SEM (cell line): ENCODE measurements around a stretch of chr6.

GRCh38 chr6:151657906-151658232, 149.6 kb upstream of the ESR1 start:
- PRO-cap, result no peak

GRCh38 chr6:151666317-151666984, 141.0 kb upstream of the ESR1 start:
- PRO-cap, result no peak

DNA sequence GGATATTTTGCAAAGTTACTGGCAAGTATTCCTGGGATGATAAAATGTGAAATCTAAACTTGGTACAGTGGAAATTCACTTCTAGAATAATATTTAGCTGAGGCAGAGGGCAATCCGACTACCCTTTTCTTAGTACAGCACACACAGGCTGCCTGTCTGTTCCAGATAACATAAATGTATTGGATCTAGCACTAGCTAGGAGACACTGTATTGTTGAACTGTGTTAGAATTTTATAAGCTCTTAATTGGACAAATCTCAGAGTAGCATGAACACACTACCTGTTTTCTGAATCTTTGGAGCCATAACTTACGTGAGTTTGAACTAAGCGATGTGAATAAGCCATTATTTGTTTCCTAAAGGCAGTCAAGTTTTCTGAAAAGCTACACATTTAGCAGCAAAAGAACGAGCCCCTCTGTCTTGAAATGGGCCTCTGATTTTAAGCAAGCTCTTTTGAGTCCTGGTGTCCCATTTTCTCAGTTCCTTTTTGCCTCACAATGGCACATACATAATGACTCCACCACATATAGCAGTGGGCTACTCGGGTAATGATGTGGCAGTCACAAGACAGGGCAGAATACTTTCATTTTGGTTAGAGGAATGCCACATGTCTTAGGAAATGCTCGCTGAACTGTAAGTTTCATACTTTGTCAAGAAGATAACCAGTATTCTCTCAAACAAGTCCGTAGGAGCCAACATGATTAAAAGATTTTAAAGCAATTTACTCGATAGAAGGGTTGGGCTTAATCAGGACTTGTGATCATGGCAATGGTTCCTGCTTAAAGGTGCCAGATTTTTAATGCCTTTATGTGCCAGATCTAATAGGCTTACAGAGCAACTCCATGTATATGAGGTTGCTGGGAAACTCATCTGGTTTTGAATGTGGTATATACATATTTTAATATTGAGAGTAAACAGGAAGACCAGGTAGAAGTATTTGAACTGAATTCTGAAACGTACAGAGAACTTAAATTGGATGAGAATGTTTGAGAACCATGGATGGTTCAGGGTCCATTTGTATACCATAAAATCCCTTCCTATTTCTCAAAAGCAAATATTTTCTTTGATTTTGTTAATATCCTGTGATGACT, 116.3 kb upstream of the ESR1 start:
- PRO-cap, result bidirectional peak, plus-strand start at position 604 of the sequence, minus-strand start at position 511 of the sequence

DNA sequence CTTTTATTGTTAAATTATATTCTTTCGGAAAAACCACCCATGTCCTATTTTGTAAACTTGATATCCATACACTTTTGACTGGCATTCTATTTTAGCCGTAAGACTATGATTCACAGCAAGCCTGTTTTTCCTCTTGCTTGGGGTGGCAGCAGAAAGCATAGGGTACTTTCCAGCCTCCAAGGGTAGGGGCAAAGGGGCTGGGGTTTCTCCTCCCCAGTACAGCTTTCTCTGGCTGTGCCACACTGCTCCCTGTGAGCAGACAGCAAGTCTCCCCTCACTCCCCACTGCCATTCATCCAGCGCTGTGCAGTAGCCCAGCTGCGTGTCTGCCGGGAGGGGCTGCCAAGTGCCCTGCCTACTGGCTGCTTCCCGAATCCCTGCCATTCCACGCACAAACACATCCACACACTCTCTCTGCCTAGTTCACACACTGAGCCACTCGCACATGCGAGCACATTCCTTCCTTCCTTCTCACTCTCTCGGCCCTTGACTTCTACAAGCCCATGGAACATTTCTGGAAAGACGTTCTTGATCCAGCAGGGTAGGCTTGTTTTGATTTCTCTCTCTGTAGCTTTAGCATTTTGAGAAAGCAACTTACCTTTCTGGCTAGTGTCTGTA, 2.1 kb upstream of the ESR1 start:
- PRO-cap, result no peak

DNA sequence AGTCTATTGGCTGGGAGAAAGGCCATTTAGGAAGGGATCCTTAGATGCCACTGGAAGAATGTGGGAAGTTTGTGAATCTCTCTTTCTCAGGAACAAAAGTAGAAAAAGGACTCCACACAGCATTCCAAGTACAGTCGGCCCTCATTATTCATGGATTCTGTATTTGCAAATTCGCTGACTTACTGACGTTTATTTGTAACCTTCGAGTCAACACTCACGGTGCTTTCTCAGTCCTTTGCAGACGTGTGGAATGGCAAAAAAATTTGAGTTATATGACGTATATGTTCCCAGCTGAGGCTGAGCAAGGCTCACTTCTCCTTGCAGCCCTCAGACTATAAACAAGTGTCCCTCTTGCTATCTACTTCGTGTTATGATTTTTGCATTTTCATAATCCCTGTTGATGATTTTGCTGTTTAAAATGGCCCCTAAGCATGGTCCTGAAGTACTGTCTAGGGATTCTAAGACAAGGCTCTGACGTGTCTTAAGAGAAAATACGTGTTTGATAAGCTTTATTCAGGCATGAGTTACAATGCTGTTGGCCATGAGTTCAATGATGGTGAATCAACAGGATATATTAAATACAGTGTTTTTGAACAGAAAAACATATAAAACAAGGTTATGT, 8.1 kb downstream of the ESR1 start:
- PRO-cap, result no peak

- PRO-cap, result no peak
These were observed 305.0 kb downstream of the ESR1 start for GRCh38 chr6:152112347-152112925.

DNA sequence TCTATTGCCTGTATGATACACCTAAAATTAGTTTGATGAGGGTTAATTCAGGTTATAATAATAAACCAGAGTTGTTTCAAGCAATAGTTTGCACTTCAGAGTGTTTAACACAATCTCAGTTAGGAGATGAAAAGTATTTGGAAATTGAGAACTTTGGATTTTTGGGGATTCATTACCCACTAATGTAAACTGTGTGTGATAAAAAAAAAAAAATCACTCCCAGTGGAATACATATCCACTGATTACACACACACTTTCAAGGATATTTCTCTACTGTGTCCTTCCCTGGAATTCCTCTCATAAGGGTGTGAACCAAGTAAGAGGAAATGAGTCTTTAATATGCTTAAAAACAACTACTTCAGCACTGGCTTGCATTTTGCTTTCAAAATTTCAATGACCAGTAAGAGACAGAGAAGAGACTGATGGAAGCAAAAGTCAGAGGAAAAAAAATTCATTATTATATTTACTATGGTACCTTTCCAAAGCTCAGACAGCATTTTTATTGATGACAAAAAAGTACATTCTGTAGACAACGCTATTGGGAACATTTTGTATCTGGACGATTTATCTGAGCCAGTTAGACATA, 24.5 kb upstream of the MYCT1 start:
- PRO-cap, result no peak

- PRO-cap, result no peak
These were observed 14.8 kb upstream of the MYCT1 start for GRCh38 chr6:152682589-152683551.

GRCh38 chr6:152984467-152985235, 1.8 kb upstream of the FBXO5 start:
- PRO-cap, result bidirectional peak, plus-strand start at chr6:152984743, minus-strand start at chr6:152984611

DNA sequence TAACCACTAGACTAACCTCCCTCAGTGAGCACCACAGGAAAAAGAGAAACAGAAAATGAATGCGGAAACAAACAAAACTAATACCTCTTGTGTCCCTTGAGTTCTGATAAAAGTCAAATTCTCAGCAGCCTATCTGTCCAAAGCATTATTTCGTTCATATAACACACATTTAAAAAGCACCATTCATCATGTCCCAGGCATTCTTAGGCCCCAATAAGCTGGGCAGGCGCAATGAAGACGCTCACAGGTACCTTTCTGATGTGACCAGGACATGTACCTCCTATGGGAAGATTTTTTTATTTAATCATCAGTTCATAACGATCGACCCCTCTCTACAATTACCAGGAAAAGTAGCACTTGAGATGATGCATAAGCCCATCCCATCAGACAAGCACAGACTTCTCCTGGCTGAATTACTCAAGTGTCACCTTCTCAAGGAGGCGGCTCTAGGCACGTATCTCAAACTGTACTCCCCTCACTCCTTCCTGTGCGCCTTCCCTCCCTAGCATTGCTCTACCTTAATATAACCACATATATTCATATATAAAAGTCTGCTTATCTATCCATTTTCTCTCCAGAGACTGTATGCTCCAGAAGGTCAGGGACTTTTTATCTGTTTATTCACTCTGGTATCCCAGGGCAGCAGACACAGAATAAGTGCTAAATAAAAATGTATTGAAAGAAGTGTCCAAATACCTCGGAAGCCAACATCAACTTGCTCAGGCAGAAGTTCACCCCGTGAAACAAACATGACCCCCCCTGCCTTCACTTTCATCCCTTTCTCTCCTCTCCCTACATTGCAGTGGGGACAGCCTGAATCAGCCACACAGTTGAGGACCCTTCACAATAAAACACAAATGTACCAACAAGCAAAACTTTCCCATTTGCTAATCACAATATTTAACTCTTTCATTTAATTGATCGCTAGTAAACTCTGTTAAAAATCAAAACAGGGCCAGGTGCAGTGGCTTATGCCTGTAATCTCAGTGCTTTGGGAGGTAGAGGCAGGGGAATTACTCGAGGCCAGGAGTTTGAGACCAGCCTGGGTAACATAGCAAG, 71.5 kb downstream of the CNKSR3 start:
- PRO-cap, result no peak

DNA sequence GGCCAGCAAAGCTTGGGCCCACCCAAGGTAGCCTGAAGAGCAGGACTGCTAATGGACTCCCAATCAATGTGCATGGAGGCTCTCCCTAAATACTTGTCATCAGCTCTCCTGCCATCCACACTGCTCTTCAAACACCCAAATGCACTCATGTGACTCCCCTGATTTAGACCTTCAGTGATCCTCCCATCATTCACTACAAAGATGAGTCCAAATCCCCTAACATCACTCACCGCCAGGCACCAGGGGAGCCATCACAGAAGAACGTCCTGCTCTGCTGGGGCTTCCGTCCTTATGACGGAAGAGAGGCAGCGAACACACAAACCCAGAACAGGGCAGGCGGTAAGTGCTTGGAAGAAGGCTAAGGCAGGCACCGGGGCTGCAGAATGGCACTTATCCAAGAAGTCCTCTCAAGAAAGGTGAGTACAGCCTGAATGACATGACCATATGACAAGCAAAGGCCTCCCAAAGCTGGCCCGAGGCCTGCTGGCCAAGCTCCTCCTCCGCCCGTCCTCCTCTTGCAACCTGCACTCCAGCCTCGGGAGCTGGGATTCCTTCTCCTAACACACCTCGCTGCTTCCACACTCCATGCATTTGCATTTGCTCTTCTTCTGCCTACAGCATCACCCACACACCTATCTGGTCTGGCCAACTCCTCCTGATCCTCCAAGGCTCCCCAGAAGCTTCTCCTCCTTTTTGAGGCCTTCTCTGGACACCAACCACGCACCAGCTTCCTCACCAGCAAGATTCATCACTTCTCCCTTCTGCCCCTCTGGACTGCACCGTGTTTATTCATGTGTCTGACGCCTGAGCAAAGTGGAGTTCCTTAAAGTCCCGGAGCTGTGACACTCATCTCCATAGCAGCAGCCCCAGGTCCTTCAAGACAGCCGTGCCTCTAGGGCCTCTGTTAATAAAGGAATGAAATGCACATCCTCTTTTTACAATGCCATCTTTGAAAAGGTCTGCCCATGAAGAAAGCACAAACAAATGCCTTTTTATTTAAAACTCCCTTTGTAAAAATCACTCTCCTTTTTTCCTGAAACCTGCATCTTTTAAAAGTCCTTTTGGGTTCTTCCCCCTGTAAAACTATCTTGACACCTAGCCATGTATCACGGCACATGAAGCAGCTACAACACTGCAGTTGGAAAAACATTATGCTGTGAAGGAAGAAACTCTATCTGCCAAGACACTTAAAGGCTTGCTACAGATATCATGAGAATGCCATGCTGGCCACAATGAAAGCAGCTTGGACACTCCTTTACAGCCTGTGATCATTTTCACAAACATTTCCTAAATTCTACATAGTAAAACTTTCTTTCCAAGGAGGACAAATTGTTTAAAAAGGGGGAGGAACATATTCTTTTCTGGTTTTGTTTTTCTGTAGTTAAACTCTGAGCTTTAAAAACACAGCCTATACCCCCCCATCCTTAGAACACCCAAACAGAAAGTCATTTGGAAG, 32.3 kb downstream of the CNKSR3 start:
- PRO-cap, result no peak

DNA sequence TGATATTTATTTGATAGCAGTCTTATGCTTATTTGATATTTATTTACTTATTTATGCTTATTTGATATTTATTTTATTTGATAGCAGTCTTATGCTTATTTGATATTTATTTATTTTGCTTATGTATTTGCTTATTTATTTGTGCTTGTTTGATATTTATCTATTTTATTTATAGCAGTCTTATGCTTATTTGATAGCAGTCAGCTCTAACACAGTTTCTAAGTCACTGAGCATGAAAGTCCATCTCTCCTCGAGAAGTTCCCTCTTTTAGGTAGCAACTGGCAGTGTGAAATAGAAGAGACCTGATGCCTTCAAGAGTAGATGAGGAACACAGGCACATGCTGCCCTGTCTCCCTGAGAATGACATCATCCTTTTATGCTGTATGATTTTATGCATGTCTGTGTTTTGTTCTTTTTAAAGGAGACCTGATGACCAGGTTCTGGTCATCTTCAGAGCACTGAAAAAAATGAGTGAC, 29.2 kb downstream of the CNKSR3 start:
- PRO-cap, result no peak

- PRO-cap, result no peak
These were observed 1.5 kb downstream of the CNKSR3 start for GRCh38 chr6:154509159-154509297.

- PRO-cap, result no peak
These were observed 38.4 kb downstream of the SCAF8 start for GRCh38 chr6:154771615-154772099.

DNA sequence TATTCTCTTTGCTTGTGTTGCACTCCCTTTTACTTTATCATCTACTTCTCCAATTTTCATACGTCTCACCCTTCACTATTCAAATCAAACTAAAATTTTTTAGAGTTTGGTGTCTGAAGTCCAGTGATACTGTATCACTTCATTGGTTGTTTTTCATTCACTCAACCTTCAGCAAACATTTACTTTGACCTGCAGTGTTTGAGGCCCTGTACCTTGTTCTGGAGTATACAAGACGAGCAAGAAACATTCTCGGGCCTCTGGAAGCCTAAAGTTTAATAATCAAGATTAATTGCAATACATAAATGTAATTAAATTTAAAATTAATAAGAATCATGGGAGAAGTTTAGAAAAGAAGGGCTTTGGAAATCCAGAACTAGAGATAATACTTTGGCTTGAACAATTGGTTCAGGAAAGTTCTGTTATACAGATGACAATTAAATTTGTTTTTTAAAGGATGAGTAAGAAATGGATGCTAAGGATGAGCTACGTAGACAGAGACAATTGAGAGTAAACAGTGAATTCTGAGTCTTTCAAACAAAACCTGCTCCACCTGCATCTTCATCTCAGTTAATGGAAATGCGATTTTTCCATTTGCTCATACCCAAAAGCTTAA, 64.8 kb downstream of the SCAF8 start:
- PRO-cap, result no peak

- PRO-cap, result no peak
These were observed 76.6 kb downstream of the SCAF8 start for GRCh38 chr6:154809630-154810354.

DNA sequence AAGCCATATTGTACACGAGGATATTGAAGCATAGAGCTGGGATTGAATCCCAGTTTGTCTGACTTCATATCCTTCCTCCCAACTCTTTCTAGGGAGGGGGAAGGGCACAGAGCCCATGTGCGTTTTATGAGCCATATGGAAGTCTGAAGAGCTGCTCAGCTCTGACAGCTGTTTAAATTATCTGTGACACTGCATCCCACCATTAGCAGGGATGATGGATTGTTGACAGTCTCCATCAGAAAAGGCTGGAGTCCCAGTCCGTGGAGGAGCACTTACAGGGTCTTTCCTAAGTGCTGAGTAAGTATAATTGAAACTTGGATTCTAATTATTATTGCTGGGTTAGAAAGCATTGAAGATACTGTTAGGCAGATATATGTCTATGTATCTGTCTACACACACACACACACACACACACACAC, 18.4 kb downstream of the TIAM2 start:
- PRO-cap, result no peak

GRCh38 chr6:155077002-155077792, 82.1 kb downstream of the TIAM2 start:
- PRO-cap, result no peak

DNA sequence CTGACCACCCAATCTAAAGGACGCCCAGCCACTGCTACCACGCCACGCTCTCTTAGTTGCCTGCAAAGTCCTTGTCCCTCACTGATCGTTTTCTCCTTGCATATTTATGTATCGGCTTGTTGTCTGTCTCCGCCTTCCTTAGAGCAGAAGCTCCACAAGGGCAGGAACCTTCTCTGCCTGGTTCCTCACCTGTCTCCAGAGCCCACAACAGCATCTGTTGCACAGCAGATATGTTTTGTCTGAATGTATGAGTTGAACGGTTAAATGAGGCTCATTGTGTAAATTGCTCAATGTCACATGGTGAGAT, 96.0 kb downstream of the TIAM2 start:
- PRO-cap, result no peak

- PRO-cap, result bidirectional peak, plus-strand start at chr6:156167923, minus-strand start at chr6:156167797
These were observed 609.7 kb upstream of the ARID1B start for GRCh38 chr6:156167182-156168237.